Left lobe of liver (tissue), 1 donor: ENCODE results near the genes DTWD2 and PPIC.

DNA sequence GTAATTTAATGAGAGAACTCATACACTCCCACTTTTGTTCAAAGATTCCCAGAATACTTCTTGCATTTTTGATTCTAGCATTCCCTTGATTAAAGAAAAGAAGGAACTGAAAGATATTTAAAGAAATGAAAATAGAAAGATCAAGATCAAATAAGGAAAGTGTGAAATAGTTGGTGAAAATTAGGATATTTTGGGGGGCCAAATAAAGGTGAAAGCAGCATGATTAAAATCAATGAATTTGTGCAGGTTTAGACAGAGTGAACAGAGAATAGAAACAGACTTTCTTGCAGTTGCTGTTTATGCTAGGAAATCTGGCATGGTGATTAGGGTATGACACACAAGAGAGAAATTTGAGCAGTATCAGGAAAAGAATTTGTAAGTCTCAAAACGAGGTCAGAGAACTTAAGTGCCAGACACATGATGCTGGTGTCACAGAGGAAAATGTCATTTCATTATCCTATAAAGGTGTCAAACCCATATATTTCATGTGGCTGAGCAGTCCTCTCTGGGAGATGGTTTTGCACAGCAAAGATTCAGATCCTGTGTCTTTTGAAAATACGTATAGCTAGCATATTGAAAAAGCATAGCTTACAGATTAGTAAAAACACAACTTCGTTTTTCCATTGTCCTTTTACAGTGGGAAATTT, 15.7 kb downstream of the LVRN start:
- PRO-cap, result no peak

- PRO-cap, result no peak
Measured at GRCh38 chr5:116143823-116144465, 59.1 kb downstream of the COMMD10 start.

DNA sequence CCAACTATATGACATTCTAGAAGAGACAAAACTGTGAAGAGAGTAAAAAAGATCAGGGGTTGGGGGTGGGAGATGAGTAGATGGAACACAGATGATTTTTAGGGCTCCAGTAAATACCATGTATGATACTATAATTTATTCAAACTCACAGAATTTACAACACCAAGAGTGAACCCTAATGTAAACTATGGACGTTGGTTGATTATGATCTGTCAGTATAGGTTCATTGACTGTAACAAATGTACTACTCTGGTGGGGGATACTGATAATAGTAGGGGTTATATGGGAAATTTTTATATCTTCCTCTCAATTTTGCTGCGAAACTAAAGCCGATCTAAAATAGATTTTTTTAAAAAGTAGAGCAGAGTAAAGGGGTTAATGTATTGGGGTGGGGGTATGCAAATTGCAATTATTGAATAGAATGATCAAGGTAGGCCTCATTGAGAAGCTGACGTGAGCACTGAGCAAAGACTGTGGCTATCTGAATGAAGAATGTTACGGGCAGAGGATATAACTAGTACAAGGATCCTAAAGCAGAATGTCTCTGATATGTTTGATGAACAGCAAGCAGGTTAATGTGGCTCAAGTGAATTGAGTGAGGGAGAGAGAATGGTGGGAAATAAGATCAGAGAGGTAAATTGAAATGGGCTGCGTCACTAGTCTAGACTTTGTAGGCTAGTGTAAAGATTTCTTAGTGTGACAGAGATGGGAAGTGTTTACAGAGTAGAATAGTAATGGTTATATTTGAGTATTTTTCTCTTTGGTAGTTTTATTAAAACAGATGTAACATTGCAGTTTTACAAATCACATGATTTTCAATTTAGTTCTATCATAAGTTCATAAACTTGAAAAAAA, 152.0 kb downstream of the COMMD10 start:
- PRO-cap, result no peak

DNA sequence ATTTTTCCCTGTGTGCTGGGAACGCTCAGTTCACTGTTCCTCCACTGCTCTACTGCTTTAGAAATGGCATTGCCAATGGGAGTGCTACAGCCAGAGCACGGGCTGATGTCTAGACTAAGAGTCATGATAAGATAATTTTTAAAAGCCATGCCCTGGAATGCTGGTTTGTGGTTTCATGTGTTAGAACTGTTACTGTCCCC, 119.6 kb downstream of the SEMA6A start:
- PRO-cap, result no peak

DNA sequence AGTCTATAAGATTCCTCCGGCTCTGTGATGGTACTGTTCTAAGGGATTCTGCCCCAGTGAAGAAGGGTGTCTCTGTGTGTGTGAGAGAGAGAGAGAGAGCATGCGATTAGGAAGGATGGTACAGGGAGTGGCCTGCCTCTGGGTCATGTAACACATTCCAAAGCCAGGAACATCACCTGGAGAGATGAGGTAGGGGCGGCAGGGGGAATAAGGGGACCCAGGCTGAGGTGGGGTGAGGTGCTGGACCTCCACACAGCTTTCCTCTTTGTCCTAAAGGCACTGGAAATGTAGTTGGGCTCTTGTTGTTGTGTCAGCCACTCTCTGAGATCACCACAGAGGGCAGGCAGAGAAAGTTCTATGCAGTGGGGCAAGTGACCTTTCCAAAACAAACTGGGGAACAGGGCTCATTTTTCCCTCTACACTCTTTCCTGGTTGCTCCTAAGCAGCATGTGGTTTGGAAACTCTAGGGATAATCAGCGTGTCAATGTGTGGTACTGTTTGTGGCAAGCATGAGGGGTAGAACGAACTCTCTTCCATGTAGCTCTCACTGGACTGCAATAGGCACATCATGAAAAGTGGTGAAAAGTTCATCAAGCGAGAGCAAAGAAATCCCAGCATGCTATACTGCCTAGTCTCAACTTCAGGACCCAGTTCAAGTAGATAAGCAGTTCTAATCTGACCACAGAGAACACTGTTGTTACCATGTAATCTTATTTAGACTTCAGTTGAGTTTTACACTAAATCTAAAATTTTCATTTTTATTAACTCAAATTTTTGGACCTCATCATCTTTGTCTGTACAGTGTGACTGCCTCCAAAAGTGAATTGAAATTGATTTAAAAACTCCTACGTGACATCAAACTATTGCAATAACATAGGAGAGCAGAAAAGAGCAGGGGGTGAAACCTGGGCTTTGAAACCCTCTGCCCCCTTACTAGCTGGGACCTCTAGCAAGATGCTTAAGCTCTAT, 64.8 kb downstream of the SEMA6A start:
- PRO-cap, result no peak

DNA sequence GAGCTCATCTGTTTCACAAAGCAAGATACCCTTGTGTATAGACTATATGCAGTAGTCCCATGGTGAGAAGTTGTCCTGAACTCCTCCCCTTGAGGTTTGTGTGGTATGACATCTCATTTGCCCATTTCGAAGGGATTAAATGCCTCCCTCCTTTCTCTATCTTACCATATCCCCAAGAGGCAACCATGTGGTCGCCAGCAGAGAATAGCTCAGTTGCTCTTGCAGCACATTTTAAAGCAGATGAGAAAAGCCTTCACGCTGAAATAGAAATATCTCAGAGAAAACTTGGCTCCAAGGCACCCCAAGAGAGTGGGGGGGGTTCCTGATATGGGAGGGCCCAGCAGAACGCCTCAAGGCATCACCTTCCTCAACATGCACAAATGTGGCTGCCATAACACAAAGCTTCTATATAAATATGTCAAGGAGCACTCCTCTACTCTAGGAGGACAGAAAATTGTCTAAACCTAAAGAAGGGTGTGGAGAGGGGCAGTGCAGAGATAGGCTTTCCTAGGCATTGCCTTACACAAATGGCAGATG, 4.5 kb downstream of the SEMA6A start:
- PRO-cap, result no peak

DNA sequence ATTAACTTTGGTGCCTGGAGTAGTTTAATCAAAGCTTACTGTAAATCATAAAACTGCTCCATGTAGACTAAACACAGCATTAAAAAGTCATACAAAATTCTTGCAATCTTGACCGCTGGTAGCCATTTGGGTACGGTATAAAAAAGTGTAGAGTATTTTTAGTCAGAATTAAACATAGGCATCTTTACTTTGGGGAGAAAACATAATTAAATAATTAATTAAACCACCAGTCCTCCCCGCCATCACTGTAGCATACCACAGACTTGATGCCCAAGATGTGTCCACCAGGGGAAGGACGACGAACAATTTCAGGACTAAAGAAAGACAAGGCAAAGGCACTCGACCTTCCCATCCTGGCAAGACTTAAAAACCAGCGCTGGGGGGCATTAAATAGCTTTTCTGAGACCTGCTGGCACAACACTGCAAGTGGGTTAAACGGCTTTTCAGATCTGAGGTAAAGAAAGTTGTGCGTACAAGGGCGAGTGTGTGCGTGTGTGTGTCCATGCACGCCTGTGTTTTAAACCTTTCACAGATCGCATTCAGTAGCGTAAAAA, 2.8 kb downstream of the SEMA6A start:
- PRO-cap, result no peak

GRCh38 chr5:116573756-116574746, 572 bp downstream of the SEMA6A start:
- PRO-cap, result no peak

GRCh38 chr5:116788935-116789320, 214.3 kb upstream of the SEMA6A start:
- PRO-cap, result no peak

- PRO-cap, result no peak
Measured at GRCh38 chr5:116939181-116939446, 364.5 kb upstream of the SEMA6A start.

GRCh38 chr5:117343682-117343977, 769.0 kb upstream of the SEMA6A start:
- PRO-cap, result no peak

DNA sequence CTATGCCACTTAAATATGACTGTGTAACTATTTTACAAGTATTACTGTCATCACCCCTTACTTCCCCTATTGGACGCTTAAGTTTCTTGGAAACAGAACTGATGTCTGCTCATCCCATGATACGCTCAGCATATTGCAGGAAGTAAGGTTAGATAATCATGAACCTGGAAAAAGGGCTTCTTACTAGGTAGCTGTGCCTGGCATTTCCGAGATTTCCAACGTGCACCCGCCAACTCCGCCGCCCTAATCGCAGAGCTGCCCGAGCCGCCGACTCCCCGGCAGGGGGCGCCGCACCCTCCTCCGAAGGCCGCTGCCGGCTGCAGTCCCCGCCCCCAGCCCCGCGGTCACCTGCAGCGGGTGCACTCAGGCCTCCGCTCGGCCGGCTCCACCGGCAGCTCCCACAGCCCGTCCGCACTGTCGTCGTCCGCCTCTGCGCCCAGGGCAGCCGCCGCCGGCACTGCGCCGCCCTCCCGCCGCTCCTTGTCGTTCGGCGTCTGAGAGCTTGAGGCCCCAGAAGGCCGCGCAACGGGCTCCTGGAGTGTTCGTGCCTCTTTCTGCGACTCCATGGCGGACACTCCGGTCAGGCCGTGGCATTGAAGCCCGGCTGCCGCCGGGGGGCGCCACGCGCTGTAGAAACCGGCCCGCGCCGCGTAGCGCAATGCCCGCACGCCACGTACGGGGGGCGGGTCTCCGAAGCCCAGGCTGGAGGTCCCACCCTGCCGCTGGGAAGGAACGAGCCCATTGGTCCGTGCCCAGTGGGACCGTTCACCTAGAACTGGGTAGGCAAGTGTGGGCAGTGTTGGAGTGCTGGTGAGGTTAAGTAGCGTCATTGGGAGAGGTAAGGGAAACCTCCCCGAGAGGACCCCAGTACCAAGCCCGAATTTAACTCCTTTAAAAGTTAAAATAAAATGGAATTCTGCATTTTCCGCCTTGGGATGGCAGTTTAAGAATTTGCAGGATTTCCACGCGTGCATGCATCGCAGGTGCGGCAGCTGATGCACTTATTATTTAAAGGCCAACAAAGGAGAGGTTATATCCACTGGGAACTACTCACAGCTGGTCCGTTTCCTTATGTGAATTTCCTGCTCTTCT, at the start of gene DTWD2:
Gene DTWD2 (minus strand): TSS at position 602 of the 1,092 bp plus-strand sequence.
- PRO-cap, result bidirectional peak, plus-strand start at position 796 of the sequence, minus-strand start at position 566 of the sequence

- PRO-cap, result no peak
Measured at GRCh38 chr5:119238771-119239108, 117.1 kb upstream of the TNFAIP8 start.

- PRO-cap, result no peak
Measured at GRCh38 chr5:119358156-119358449, 2.3 kb downstream of the TNFAIP8 start.

GRCh38 chr5:120916350-120916845, 452.3 kb downstream of the PRR16 start:
- PRO-cap, result no peak

- PRO-cap, result no peak
Measured at GRCh38 chr5:122702498-122702839, 72.4 kb upstream of the SNX2 start.

DNA sequence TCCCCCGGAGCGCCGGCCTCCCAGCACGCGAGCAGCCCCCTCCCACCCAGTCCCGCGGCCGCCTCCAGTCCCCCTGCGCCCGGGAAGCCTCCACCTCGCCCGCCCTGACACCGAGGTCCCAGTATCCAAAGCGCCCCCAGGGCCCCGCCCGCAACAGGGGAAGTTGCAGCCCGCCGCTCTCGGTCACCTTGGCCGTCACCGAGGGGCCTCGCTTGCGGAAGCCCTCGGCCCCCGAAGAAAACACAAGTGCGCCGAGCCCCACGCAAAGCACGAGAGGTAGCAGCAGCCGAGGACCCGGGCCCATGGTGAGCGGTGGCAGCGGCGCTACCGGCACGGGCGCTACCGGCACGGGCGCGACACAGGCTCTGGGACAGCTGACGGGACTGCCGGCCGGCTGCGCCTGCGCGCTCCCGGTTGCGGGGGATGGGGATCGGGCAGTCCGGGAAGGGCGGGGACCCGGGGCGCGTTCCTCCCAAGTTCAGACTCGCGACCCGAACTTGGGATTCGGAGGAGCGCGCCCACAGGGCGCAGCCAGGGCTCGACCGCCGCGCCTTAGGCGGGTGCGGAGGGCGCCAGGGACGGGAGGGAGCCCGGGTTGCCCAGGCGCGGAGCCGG, at the start of gene PPIC:
Gene PPIC (minus strand): TSS at position 404 of the 615 bp plus-strand sequence.
- PRO-cap, result bidirectional peak, plus-strand start at position 503 of the sequence, minus-strand start at position 367 of the sequence

- PRO-cap, result no peak
Measured at GRCh38 chr5:123089394-123089936, 424 bp downstream of the PRDM6 start.

GRCh38 chr5:123094767-123095659, 6.0 kb downstream of the PRDM6 start:
- PRO-cap, result no peak

DNA sequence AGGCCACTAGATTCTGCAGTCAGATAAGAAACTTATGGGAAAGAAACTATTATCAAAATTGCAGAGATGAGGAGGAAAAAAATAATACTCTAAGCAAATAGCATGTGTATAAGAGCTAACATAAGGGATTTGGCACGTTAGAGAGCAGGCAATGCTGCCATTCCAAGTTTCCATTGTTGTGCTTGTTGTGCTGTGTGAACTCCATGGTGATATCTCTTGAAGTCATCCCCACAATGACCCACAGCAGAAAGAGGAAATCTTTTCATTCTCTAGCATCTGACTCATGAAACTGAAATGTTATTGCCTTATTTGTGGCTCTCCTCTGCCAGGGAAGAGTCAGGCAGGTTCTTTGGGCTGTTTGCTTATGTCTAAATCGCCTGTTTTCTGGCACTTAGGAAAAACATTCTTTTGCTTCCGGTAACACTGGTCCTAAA, 188.6 kb downstream of the CSNK1G3 start:
- PRO-cap, result no peak